Measurements from ENCODE around the genes TCF15, FAM110A and ANGPT4.

DNA sequence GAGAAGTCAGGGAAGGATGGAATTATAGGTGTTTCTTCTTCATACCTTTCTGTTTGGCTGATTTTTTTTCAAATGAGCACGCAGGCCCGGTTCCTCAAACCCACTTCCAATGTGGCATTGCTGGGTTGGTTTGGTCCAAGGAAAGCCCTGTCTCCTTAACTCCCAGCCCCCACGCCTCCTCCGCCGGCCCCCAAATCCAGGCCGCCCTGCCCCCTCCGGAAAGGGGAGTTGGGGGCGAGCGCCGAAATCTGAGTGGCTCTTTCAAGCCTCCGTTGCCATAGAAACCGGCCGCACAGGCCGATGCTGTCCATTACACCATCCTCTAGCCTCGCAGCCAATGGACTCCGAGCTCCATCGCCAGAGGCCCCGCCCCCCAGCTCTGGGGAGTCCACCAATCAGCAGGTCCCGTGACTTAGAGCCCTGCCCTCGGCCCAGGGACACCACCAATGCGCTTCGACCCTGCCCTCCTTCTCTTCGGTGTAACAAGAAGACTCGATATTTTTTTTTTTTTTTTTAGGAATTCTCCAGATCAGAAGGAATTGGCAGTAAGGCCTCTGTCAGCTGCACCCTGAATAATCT is 12.9 kb downstream of the ZCCHC3 start:
- PRO-cap: bidirectional peak, plus-strand start at position 527 of the sequence, minus-strand start at position 324 of the sequence

GRCh38 chr20:325984-326514 is 697 bp downstream of the SOX12 start:
- PRO-cap: bidirectional peak, plus-strand start at chr20:326435, minus-strand start at chr20:326234

- PRO-cap: no peak
Measured at GRCh38 chr20:396413-397282, 11.5 kb upstream of the RBCK1 start.

- PRO-cap: no peak
Measured at GRCh38 chr20:421446-422450, 13.6 kb downstream of the RBCK1 start.

GRCh38 chr20:542848-543568 is 582 bp downstream of the CSNK2A1 start:
- PRO-cap: no peak

DNA sequence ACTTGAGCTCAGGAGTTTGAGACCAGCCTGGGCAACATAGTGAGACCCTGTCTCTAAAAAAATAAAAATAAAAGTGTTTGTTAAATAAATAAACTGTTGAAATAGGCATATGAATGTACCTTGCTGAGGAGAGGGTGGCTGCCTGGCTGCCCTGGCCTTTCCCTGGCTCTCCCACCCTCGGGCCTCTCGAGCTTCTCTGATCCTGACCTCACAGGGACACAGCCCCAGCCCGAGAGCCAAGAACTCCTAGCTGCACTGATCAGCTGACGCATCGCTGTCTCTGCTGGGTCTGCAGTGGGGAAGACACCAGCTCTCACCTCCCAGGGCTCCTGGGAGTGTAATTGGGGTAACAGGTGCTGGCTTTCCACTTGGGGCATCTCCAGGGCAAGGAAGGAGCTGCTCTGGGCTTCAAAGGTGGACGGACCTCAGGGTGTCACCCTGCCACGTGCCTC is 7.0 kb downstream of the TCF15 start:
- PRO-cap: no peak

DNA sequence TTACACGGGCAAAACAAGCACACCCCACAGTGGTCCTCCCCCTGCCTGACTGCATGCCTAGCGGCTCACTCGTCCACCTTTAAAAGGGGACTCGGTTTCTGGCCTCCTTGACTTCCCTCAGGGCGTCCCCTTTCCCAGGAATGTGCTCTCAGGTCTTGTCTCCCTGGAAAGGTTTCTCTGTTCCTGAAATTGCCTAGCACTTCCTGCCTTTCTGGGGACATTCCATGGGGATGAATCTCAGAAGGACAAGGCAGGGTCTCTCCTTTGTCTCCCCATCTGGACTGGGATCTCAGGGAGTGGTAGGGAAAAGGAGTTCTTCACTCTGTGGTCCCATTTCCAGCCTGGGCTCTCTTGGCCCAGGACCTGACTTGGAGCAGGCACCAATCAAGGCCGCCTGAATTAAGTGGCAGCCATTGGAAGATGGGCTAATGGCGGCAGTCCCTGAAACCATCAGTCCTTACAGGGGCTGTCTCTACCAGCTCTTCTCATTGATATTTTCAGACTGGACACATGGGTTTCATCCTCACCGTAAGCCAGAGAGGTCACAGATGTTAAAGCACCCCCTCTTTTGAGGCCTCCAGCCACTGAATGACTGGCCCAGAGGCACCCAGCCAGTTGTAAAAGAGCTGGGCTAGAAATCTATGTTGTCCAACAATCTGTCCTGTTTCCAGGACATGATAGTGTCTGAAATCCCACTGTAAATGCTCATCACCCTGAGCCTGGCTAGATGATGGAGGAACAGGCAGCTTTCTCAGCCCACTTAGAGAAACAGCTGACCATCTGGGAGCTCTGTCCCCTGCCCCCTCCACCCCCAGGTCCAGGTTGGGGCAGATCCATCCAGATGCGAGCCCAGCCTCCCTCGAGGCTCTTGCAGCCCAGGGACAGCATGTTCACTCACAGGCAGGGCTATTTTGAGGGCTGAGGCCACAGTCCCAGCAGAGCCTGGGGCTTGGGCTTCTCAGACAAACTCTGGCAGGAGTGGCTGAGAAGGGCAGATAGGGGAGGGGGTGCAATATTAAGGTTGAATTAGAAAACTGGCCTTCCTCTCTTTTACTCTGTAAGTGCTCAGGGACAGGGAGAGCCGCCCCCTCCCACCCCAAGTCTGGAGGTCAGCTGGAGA is 4.5 kb downstream of the TCF15 start:
- PRO-cap: no peak

GRCh38 chr20:610080-610724 is at the start of gene TCF15:
Gene TCF15 (minus strand): TSS chr20:610309.
- PRO-cap: unidirectional peak, minus-strand start at chr20:610309

DNA sequence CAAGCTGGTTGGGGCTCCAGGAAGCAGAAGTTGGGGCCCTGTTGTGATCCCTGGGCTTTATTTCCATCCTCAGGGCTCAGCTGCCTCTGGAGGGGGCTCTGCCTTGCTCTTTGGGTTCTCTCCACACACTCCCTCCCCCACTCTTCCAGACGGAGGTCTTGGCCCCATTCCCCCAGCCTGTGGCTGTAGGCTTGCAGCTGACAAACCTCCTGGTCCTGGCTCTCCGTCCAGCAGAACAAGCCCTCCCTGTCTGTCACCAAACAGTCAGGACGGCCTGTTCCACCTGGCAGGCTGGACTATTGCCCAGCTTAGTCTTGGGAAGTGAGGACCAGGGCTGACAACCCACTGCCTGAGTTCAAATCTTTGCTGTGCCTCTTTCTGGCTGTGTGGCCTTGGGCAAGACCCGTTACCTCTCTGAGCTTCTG is 26.1 kb upstream of the SCRT2 start:
- PRO-cap: no peak

DNA sequence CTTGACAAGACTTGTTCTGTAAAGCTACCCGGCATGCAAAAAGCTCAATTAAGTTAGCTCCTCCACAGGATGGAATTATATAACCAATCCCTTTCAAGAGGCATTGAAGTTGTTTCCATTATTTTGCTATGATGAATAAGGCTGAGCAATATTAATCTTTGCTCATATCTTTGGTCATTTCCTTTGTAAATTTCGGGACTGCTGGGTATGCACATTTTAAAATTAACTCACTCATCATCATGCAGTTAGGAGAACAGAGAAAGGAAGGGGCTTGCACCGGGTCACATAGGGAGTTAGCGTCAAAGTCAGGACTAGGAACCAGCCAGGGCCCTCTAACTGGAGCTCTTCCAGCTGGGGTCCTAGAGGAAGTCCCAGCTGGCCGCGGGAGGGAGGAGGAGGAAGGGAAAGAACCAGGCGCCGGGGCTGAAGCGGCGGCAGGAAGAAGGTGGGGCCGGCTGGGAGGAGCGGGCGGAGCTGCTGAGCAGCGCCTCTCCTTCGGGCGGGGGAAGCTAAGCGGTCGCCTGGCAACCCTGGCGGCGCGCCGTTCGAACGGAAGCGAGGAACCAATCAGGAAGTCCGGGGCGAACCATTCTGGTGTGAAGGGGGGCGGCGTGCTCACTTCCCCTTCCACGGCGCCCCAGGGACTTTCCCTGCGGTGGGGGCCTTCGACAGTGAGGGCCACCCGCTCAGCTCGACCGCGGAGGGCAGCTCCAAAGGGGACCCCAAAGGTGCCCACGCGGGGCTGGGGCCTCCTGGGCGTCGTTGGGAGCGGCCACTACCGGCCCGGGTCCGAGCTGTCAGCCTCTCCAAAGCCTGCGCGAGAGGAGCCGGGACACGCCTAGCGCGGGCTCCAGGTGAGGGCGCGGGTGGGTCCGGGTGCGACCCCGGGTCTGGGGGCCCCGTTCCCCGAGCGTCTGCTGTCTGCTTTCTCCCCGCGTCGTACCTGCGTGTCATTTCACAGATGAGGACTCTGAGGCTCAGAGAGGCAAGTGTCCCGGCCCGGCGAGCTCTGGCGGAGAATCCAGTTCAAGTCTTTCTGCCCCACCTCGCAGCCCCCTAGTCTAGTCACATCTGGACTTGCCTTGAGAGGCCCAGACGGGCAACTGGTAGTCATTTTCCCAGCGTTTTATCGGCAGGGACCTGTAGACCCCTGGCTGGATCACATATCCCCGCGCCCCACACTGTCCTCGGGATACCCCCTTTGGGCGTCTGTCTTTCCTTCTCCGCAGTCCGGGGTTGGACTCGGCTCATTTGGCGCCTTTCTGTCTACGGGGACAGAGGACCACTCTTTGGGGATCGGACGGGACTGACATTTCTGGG is at the start of gene FAM110A:
Gene FAM110A (plus strand): TSS at position 618 of the 1,320 bp plus-strand sequence.
- PRO-cap: bidirectional peak, plus-strand start at position 589 of the sequence, minus-strand start at position 361 of the sequence; unidirectional peak, plus-strand start at position 694 of the sequence

- PRO-cap: no peak
Measured at GRCh38 chr20:835450-836170, 2.1 kb downstream of the FAM110A start.

DNA sequence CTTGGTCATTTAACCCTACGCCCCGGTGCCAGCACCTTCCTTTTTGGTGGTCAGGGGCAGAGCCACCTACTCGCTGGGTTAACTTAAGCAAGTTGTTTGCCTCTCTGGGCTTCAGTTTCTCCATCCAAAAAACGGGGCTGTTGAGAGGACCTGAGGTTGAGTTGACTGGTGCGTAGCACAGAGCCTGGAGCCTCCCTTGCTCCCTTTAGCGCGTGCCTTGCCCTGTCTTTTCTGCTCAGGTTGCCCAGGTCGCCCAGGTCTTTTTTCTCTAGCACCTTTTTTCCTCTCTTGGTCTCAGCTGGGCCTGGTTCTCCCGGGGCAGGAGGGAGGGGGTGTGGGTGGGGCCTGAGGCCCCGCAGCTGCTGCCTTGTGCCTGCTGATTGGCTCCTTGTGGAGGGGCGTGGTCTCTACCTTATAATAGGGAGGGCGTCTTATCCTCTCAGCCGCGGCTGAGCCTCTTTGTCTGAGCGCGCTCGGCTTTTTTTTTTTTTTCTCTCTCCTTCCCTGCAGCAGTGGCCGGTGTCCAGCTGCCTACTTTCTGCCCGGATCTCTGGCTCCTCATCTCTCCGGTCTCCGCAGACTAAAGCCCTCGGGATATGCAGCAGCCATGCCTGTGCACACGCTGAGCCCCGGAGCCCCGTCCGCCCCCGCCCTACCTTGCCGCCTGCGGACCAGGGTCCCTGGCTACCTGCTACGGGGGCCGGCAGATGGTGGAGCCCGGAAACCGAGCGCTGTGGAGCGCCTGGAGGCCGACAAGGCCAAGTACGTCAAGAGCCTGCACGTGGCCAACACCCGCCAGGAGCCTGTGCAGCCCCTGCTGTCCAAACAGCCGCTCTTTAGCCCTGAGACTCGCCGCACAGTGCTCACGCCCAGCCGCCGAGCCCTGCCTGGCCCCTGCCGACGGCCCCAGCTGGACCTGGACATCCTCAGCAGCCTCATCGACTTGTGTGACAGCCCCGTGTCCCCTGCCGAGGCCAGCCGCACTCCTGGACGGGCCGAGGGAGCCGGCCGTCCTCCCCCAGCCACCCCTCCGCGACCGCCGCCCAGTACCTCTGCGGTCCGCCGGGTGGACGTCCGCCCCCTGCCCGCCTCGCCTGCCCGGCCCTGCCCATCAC is 11.0 kb downstream of the FAM110A start:
- PRO-cap: bidirectional peak, plus-strand start at position 442 of the sequence, minus-strand start at position 282 of the sequence

DNA sequence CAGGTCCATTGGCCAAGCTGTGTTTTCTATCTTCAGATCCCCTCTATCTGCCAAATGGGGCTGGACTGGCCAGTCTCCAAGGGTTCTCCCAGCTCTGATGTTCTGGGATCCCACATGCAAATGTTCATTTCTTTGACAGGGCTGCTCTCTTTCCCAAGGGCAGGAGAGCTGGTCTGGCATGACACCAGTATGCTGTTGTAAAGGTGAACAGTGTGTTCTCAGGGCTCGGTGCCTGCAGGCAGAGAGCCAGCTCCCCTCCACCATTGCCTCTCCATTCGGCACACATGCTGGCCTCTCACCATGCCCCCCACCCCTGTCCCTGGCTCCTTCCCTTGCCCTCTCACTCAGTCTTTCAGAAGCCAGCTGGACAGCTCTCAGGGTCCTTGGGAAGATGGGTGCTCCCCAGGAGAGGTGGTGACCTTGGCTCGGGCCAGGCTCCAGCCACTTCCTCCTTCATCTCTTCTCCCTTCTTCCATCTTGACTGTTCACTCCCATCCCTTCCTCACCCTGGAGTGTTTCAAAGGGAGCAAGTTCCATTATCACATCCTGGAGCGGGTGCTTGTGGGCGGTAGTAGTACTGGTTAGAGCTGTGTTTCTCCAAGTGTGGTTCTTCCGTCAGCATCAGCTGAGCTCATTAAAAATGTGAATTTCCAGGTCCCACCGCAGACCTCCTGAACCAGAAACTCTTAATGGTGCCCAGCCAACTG is 24.7 kb downstream of the ANGPT4 start:
- PRO-cap: no peak

GRCh38 chr20:916023-916618 is at the start of gene ANGPT4:
Gene ANGPT4 (minus strand): TSS chr20:916334.
- PRO-cap: no peak

DNA sequence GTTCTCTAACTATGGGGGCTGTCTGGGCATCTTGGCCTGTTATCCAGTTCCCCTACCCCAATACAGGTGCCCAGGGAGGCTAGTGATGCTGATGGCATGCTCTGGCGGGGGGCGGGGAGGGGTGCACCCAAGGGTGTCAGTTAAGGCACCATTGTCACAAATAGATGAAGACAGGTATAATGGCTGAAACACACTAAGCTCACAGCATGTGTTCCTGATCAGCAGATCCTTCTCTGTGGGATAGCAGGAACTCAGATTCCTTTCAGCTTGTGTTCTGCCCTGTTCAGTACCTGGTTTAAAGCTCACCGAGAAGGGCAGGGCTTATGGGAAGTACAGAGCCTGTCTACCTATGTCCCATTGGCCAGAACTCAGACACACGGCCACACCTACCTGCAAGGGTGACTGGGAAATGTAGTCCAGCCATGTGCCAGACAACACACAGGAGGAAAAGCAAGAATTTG is 3.4 kb upstream of the RSPO4 start:
- PRO-cap: no peak

GRCh38 chr20:1150253-1150546 is 31.8 kb downstream of the PSMF1 start:
- PRO-cap: no peak

- PRO-cap: no peak
Measured at GRCh38 chr20:1204248-1204881, 1.1 kb downstream of the C20orf202 start.

DNA sequence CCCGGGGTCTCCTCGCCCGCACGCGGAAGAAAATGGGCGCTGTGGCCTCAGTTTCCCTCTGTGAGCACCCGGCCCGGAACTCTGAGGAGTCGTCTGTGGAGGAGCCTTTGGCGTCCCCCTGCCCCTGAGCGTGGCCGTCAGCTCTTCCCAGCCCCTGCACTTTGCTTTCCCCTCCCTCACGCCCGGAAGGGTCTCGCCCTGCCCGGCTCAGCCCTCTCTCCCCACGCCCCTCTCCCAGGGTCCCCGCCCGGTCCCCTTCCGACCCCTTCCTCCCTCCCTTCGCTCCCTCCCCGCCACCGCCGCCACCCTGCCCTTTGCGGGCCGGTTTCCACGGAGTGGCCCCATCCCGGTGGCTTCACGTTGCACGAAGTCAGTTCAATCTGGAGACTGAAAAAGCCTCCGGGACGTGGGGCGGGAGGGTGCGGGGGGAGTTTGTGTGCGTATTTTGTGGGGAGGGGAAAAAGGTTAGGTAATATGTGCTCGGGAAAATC is 540 bp downstream of the RAD21L1 start:
- PRO-cap: no peak

GRCh38 chr20:1326868-1327736 is 1.8 kb downstream of the SDCBP2 start:
- PRO-cap: no peak

DNA sequence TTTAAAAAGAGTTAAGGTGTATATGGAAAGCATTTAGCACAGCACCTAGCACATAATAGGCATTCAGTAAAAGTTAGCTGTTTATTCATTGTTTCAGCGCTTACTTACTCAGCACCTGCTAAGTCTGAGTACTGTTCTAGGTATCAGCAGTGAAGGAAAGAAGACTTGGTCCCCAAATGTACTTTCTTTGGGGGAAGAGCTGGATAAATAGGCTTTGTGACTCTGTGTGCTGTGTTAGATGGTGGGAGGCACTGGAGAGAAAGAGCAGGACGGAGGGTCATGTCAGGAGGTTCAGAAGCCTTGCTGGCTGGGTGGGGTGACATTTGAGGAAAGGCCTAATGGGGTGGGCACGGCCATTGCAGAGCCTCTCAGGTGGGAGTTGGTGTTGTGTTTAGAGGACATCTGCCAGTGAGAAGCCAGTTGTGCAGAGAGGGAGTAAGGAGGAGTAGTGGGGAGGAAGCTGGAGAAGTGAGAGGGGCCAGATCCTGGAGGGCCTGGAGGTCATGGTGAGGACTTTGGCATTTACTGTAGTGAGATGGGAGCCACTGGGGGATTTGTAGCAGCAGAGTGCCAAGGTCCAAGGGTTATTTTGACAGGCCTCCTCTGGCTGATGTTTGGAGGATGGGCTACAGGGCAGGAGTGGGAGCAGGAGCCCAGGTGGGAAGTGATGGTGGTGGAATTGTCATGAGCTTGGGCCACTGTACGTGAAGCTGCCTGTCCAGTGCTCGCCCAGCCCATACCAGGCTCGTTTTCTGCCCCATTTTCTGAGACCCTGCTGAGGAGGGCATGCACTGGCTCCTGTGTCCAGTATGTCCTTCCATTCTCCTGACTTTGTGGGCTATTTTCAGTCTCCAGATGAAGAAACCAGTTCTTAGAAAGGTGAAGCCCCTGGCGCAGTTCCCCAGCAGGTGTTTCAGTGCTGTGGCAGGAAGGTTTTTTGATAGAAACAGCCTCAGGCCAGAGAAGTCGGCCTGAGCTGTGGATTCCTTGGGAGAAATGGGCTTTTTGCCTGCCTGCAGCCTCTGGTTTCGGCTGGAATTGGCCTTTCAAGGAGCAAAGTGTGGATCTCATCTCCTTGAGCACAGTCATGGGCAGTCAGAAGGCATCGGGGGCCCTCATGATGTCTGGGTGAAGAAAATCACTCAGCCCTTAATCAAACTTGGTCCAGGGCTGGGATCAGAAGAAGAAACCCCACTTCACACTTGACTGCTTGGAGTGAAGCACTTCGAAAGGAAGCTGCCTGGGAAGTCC is 777 bp downstream of the SDCBP2 start:
- PRO-cap: no peak